Metastatic Liver Carcinoma in the Adrenal Gland (tissue), 2 donors: ENCODE results near the gene SEC14L5.

DNA sequence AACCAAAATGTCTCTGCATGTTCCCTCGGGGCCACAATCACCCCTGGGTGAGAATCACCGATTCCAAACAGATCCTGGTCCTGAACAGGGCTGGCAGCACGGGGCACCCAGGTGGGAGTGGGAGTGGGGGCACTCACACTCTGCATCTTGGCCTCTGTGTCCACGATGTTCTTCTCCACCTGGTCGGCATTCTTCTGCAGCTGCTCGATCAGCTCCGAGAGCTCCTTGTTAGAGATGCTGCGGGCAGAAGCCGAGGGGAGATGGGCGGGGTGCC lies 26.3 kb downstream of the PPL start:
- PRO-cap, 2 experiments = no peak in any of the 2 experiments

DNA sequence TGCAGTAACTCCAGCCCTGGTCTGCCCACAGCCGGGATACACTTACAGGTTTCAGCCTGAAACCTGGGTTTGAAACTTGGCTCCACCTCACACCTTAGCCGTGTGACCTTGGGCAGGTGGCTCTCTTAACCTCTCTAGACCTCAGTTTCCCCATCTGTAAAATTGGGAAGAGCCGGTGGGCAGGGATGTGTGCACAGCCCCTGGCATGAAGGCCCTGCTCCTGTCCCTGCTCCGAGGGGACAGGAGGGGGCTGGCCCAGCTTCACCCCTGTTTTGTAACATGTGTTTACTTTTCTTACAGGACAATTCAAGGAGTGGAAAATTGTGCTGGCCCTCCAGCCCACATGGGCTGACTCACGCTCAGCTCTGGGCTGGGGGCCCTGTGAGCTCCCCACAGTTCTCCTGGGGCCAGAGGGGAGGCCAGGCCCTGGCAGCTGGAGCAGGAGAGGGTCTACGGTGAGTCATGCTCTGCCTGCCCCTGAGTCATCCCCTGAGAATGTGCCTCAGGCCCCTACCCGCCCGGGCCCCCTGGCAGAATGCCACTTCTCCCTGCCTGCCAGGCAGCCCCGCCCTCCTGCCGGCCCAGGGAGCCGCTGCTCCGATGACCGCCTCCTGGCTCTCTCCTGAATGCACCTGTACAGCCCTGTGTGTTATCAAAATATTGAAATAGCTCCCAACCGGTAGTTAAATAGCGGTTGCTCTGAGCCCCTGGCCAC lies 7.7 kb upstream of the PPL start:
- PRO-cap, 2 experiments = peak in 1 of 2 experiments; most common minus-strand start position 634 of the sequence (in 1)

DNA sequence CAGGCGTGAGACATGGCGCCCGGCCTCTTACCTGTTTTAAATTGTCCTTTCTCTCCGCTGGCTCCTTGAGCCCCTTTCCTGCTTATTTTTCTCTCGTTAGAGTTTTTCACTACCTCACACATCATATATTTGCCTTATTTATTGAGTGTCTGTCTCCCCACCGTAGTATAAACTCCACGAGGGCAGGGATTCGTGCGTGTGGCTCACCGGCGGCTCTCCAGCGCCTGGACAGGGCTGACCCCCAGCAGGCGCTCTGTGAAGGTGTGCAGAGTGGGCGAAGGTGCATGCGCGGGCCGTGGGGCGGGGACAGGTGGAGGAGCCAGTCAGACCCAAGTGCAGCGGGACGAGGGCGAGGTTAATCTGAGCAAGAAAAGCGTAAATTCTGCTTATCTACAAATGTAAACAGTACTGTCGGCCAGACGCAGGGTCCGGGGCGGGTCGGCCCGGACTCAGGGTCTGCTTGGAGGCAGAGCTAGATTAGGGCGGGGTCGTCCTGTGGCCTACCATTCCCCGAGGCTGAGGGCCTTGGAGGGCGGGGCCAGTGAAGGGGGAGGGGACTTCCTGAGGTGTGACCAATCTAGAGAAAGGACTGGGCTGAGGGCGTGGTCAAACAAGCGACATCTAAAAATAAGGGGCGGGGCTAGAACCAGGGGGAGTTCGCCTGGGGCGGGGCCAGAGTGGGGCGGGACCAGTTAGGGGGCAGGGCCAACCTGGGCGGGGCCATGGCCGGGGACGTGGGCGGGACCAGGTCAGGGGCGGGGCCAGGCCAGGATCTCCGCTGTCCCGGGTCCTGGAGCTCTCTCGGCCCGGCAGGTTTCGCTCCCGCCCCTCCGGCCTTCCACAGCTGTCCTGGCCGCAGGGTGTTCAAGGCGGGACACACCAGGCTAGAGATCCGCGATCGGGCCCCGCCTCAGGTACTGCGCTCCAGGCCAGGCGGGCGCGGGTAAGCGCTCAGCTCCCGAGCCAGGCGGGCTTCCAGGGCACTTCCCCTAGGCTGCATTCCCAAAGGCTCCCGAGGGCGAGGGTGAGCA lies at the start of gene SEC14L5:
TSS of gene SEC14L5 (plus strand) at position 799 of the 1,031 bp plus-strand sequence.
- PRO-cap, 2 experiments = peak in 2 of 2 experiments; most common plus-strand start position 778 of the sequence (in 2); most common minus-strand start position 230 of the sequence (in 2)

DNA sequence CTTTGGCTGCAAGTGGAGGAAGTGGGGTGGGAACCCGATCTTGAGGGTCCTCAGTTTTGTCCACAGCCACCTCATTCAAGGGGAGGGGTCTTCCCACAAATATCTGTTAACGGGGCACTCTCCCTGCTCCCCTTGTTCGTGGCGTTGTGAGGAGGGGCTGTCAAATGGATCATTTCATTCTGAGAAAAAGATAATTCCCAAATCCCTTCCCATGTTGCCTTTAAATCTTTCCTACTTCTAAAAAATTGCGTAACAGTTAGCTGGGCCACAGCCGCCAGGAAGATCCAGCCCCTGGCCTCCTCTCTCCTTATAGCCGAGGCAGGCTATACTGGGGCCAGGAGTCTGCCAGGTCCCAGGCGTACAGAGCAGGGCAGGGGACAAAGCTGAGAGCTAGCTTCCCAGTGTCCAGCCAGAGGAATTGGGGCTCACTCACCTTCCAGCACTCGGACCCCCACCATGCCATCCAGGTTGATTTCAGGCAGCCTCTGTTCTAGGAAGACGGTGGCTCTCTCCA lies 431 bp downstream of the C16orf89 start:
- PRO-cap, 2 experiments = no peak in any of the 2 experiments

DNA sequence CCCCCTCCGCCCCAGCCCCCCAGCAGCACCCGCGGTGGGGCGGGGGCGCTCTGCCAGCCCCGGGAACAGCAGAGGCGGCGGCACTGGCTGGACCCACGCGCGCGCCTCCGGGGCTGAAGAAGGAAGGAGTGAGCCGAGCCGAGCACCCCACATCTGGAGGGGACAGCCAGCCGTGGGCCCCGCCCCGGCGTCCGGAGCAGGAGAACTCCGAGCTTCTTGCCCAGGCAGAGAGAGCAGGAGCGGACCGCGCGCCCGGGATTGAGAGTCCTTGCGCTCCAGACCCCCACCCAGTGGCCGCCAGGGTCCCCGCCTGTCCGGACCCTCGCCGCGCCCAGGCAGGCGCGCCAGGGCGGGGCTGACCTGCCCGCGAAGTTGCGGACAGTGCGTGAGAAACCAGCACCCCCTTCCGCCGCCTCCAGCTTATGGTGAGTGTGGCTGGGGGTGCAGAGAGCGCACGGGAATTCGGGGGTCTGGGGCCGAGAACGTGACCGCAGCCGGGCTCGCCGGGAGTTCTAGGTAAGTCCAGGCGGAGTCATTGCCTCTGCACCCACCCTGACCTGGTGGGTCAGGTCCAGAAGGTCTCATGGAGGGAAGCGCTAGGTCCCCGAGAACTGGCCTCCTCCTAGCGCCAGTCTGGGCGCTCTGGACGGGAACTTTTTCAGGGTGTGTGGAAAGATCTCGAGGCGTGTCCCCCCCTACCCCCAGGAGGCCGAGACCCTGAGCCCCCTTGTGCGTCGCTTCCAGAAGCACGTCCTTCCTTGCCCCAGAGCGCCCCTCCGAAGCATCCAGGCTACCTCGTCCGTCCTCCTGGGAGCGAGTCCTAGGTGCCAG lies 868 bp downstream of the RBFOX1 start:
- PRO-cap, 2 experiments = no peak in any of the 2 experiments

GRCh38 chr16:7333218-7333686 lies 1257.1 kb downstream of the TMEM114 start:
- PRO-cap, 2 experiments = no peak in any of the 2 experiments

DNA sequence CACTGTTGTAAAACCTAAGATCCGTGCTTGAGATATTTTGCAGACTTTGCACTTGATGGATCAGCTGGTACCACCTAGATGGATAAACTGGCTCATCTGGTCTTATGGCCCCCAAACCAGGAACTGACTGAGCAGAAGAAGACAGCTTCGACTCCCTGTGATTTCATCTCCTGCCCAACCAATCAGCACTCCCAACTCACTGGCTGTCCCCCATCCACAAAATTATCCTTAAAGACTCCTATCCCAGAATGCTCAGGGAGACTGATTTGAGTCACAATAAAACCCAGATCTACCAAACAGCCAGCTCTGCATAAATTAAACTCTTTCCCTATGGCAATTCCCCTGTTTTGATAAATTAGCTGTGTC lies 477.2 kb downstream of the TMEM114 start:
- PRO-cap, 2 experiments = no peak in any of the 2 experiments

GRCh38 chr16:8518982-8519518 lies 71.3 kb downstream of the TMEM114 start:
- PRO-cap, 2 experiments = no peak in any of the 2 experiments

DNA sequence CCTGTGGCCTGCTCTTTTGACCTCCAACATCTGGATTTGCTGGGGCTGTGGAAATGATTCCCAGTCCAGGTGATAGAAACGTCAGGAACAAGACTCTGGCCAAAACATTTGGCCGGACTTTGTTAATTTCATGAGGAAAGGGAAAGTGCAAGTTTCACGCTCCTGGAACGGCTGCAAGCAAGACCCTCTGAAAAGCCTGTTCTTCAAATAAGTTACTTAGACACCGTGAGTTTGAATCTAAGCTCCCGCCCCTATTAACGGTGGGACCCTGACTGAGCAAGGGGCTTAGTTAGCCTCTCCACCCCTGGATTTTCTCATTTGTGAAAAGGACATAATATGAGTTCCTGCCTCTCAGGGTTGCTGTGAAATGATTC lies 42.4 kb downstream of the TMEM114 start:
- PRO-cap, 2 experiments = no peak in any of the 2 experiments

- PRO-cap, 2 experiments = no peak in any of the 2 experiments
These were observed 38.4 kb downstream of the ABAT start for GRCh38 chr16:8712628-8713365.

- PRO-cap, 2 experiments = no peak in any of the 2 experiments
These were observed 39.1 kb downstream of the ABAT start for GRCh38 chr16:8713447-8714013.

DNA sequence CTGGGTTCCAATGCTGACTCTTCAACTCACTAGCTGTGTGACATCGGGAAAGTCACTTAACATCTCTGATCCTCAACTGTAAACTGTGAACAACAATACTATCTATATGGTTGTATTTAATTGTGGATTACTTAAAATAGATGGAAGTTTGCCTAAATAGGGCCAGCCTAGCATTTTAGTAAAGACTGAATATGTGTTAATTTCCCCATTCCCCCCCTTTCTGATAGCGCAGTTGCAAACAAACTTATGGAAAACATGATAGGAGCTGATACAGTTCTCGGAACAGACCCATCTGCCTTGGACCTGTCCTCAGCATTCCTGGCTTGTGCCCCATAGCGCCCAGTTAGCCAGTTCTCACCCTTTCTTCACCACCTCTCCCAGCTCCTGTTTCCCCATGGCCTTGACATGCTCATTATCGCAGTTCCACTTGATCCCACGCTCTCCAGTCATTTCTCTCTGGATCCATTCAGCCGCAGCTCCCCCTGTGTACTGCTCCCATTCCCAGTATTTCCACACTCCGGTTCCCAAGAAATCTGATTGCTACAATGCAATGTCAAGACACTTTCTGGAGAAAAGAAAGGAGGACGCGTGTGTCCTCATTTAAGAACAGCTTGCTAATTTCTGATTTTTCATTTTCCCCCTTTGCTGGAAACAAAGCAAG lies 55.5 kb downstream of the TMEM186 start:
- PRO-cap, 2 experiments = no peak in any of the 2 experiments

GRCh38 chr16:8835129-8835671 lies 33.6 kb downstream of the CARHSP1 start:
- PRO-cap, 2 experiments = no peak in any of the 2 experiments

- PRO-cap, 2 experiments = no peak in any of the 2 experiments
These were observed 29.2 kb downstream of the CARHSP1 start for GRCh38 chr16:8839437-8840211.

GRCh38 chr16:8894333-8895398 lies 12.5 kb downstream of the LITAFD start:
- PRO-cap, 2 experiments = no peak in any of the 2 experiments

DNA sequence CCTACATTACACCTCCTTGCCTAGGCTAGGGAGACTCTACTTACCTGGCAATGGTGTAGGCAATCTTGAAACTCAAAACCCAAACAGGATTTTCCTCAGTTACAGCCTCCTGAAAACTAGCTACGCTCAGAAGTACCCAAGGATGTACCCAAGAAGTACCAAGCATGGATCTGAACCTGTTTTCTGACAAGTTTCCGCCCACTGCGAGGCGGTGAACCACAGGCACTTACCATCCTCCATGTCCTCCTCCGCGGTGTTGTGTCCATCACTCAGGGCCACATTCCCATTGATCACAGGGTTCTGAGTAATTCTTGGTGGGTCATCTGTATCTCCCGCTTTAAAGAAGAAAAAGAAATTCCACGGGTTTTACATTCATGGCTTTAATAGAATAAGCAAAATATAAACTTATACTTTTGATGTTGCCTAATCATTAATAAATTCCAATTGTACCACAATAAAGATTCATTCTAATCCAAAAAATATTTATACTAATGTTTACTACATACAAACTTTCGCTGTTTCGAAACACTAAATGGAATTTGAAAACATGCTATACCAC lies 33.6 kb downstream of the USP7 start:
- PRO-cap, 2 experiments = no peak in any of the 2 experiments

- PRO-cap, 2 experiments = no peak in any of the 2 experiments
These were observed 44.9 kb upstream of the USP7 start for GRCh38 chr16:9008424-9009164.

DNA sequence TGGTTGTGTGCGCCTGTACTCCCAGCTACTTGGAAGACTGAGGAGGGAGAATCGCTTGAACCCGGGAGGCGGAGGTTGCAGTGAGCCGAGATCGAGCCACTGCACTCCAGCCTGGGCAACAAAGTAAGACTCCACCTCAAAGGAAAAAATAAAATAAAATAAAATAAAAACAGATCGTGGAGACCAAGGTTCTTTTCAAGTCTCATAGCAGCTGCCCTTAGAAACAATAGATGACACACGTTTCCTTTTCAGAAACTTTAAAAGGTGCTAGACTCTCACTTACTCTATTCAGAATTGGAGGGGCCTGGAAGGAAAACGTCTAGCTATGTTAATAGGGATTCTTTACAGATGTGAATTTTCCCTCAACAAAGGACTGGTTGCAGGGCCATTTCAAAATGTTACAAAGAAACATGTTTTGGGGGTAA lies 13.2 kb upstream of the HAPSTR1 start:
- PRO-cap, 2 experiments = no peak in any of the 2 experiments

- PRO-cap, 2 experiments = no peak in any of the 2 experiments
These were observed 16.3 kb downstream of the HAPSTR1 start for GRCh38 chr16:9107607-9108183.

GRCh38 chr16:9108184-9109171 lies 17.0 kb downstream of the HAPSTR1 start:
- PRO-cap, 2 experiments = no peak in any of the 2 experiments